Metastatic Pancreatic Carcinoma in the Ovary (tissue), 1 donor: ENCODE results near the genes DLX6 and SMURF1.

DNA sequence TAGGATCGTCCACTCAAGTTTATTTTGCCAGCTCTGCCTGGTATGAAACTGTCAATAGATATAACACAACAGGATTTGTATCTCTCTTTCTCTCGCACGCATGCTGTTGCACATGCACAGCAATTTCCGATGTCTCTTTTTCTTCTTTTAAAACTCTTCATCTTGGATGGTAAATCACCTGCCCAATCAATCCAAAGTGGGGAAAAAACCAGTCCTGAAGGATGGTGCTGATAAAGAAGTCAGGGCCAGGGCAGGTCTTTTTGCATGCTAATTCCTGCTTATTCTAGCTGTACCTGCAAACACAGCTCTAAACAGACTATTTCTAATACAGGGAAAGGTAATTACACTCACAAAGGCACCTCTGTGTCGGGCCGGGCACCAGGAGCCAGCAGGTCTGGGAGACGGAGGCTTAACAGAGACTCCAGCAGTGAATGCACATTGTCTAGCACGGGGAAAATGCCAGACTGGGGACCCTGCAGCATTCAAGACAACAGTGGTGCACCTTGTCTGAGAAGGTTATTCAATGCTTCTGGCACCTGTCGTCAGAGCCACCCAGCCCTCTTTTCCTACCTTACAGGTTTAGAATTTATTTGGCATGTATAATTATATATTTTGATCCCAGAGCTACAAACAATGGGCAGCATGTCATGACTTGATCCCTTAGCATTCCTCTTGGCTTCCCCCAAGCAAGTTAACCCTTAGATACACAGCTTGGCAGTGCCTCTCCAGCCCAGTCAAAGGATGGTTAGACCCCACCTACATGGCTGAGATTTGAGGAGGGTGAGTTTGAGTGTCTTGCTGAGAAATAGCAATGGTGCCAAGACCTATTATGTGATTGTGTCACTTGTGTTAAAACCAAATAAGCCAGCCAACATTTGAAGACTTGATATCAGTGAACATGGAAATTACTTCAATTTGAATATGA is 185.2 kb downstream of the SLC25A13 start:
- PRO-cap: no peak

DNA sequence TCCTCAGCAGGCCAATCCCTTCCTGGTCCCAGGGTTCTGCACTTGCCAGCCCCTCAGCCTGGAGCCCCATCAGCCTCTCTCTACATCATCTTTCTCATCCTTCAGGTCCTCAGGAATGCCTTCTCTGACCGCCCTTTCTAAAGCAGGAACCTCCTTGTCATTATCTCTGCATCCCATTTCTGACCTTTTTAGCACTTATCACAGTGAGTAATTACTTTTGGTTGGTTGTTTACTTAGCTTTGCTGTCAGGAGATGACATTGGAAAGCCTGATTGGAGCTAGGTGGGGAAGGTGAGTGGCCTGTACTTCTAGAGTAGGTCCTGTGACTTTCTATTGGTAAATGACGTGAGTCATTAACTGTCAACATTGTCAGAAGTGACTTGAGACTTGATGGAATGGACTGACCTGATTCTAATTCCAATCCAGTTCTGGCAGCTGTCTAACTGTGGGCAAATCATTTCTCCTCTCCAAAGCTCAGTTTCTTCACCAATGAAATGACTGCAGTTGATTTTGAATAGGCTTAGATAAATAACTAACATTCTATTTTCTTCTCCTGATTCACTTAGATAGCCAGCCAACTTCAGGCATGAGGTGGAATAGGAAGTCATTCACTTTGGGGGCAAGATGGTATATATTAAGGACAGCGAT is 9.4 kb upstream of the SLC25A13 start:
- PRO-cap: bidirectional peak, plus-strand start at position 371 of the sequence, minus-strand start at position 190 of the sequence

GRCh38 chr7:96995932-96996474 is 9.3 kb upstream of the DLX6 start:
- PRO-cap: no peak

GRCh38 chr7:97005123-97005846 is at the start of gene DLX6:
TSS of gene DLX6 (plus strand) at chr7:97005553.
- PRO-cap: bidirectional peak, plus-strand start at chr7:97005553, minus-strand start at chr7:97005422

DNA sequence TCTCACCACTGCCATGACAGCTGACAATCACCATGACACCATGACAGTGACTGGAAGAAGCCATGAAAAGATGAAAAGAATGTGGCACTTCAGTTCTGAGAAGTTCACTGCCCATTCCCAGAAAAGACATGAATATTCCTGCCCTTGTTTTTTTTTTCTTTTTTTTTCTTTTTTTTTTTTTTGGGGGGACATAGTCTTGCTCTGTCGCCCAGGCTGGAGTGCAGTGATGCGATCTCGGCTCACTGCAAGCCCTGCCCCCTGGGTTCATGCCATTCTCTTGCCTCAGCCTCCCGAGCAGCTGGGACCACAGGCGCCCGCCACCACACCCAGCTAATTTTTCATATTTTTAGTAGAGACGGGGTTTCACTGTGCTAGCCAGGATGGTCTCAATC is 281.1 kb upstream of the TAC1 start:
- PRO-cap: no peak

GRCh38 chr7:98133551-98134524 is 27.2 kb downstream of the LMTK2 start:
- PRO-cap: no peak

GRCh38 chr7:98213700-98214774 is 2.8 kb downstream of the BHLHA15 start:
- PRO-cap: no peak

GRCh38 chr7:98214859-98215360 is 3.7 kb downstream of the BHLHA15 start:
- PRO-cap: no peak

GRCh38 chr7:98276188-98276841 is 5.2 kb upstream of the BRI3 start:
- PRO-cap: no peak

GRCh38 chr7:98284018-98285152 is 2.9 kb downstream of the BRI3 start:
- PRO-cap: bidirectional peak, plus-strand start at chr7:98284483, minus-strand start at chr7:98284526; unidirectional peak, minus-strand start at chr7:98284744

- PRO-cap: no peak
Observed at GRCh38 chr7:98290779-98291639, 9.5 kb downstream of the BRI3 start.

DNA sequence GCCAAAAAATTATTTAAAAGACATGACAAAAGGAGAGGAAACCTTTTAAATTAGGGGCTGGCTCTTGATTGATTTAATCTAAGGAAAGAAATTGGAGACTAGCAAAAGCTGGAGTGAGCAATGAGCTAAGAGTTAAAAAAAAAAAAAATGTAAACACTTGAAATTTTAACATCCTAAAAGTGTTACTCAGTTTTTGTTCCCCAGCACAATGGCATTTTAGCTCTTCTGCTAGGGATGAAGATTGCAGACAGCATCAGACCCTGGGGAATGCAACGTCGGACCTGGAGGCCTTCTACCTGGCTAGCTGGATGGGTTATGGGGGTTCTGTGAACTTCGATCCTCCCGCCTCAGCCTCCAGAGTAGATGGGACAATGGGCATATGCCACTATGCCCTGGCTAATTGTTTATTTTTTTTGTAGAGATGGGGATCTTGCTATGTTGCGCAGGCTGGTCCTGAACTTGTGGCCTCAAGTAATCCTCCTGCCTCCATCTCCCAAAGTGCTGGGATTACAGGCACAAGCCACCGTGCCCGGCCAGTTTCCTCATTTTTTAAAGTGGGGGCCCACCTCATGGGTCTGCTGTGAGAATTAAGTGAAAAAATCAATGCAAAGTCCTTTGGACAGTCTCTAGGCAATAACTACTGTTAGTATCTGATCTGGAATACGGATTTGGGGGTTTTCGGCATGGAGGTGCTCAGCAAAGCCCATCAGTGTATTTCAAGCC is 23.9 kb downstream of the BRI3 start:
- PRO-cap: no peak

- PRO-cap: bidirectional peak, plus-strand start at chr7:98556483, minus-strand start at chr7:98556415
Observed at GRCh38 chr7:98556227-98556600, 60.9 kb upstream of the NPTX2 start.

DNA sequence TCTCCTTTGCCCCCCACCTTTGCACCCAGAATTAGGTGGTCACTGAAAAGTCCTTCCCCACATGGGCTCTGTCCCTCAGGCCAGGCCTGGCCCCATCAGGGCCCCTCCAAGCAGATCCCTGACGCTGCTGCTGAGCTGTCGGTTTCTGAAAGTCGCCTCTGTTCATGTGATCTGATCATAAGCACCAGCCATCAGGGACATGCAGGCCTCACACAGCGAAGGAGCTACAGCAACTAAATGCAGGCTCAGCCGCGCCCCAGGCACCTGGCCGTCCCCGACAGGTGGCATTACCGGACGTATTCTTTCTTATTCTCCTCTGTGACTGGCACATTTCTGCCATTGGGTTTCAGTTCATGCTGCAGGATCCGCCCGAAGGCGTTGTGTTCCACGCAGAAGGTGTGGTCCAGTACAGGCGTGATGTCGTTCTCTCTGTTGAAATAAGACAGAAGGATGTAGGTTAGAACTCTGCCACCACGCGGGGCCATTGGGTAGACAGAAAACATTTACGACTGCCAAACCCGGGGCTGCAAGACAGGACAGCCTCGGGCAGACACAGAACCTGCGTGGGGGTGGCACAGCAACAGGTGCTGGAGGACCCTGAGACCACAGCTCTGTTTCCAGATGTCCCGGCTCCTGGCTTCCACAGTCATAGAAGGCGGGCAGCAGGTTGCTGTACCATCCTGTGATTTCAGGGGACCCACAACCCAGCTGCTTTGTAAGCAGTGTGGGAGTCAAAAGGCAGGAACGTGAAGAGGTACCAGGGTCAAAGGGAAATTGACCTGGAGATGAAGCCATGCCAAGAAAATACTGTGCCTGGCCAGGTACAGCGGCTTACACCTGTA is 105.6 kb downstream of the SMURF1 start:
- PRO-cap: no peak

DNA sequence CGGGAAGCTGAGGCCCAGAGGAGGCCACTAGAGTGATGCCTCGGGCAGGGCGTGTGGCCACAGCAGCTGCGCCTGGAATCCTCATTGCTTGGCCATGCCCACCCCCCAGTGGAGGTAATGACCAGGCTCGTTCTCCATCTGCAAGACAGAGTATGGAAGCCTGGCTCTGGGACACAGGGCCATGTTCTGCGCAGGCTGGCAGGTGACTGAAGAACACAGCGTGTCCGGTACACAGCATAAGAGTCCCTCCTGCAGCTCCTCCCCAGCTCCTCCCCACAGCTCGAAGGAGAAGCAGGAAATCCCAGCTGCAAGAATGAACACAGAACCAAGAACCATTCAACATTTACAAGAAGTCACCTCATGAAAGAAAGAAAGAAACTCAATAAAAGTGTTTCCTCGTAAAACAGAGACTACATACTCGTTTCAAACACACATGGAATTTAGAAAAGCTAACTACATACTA is 64.8 kb downstream of the SMURF1 start:
- PRO-cap: no peak

DNA sequence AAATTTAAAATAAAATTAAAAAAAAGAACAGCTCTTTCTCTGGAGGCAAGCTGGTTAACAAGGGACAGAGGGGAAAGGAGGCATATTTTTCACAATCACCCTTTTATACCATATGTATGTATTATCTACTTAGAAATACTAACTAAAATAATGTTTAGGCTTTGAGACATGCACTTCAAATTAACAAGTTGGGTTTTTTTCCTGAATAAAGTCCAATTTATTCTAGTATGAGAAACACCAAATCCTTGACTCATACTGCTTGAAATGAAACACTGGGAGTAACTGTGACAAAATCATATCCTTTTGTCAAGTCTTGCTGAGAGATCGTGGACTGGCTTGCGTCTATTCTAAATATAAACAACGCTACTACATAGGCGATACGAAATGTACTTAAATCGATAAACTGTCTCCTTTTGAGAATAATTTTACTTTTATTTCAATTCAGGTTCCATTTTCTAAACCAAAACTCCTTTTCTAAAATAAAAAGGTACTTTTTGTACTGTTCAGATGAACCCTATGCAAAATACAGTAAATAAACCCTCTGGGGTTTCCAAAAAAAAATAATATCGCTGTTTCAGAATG is 16.3 kb downstream of the SMURF1 start:
- PRO-cap: no peak

GRCh38 chr7:99143958-99144835 is at the start of gene SMURF1:
TSS of gene SMURF1 (minus strand) at chr7:99144108.
- PRO-cap: bidirectional peak, plus-strand start at chr7:99144192, minus-strand start at chr7:99144108

- PRO-cap: no peak
Observed at GRCh38 chr7:99398439-99398836, 10.0 kb downstream of the PDAP1 start.

DNA sequence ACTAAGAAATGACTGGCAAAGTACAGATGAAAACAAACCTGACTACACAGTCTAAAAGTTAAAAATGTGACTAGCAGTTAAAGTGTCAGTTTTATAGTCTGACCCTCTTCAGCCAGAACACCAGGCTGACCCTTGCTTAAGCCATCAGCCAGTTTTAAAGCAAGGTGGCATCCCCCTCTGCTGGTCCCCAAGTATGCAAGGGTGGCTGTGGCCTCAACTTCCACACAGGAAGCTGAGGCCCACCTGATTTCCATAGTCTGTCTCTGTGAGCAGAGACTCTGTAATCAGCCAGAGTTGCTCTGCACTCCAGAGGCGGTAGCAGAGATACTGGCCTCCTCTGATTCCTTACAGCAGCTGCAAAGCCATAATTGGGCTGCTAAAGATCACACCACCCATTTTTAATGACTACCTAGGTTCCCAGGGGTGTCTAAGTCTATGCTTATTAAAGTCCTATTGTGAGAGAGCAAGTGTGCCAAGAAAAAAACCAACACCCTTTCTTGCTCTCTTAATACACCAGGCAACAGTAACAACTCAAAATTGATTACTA is 1.9 kb downstream of the PDAP1 start:
- PRO-cap: no peak

GRCh38 chr7:99457563-99458638 is 8.1 kb downstream of the ATP5MF start:
- PRO-cap: no peak